Endometrial microvascular endothelial cells (primary cell): ENCODE measurements around a stretch of chr21.

DNA sequence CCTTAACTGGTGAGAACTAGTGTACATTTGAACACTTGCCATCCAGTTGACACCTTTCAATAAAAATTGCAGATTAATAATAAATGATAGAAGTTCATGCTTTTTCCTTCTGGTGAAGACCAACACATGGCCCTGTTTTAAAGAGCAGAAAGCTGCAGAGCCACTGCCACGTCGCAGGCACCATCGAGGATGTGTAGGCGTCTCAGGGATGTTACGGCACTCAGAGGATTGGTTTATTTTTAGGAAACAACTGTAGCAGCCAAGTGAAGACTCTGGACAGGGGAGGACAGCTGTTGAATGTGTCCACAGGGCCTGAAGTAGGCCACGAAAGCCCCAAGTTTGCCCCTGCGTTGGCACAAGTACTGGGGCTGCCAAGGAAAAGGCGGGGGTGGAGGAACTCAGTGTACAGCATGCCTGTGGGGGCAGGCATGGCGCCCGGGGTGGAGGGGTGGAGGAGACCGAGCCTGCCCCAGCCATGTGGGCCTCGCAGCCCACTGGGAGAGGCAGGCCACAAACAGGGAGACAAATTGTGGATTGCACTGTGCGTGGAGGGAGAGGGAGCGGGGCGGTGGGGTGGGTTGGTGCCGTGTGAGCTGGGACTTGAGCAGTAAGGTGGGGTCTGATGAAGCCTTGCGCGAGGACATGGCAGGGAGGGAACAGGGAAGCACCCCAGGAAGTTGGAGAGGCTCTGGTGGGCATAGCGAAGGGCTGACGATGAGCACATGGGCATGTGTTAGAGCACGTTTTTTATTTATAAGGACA is 89.8 kb downstream of the ADARB1 start:
- RAMPAGE, long total RNA = no peak

GRCh38 chr21:45264005-45264364 is 23.7 kb downstream of the POFUT2 start:
- RAMPAGE, long total RNA = no peak

DNA sequence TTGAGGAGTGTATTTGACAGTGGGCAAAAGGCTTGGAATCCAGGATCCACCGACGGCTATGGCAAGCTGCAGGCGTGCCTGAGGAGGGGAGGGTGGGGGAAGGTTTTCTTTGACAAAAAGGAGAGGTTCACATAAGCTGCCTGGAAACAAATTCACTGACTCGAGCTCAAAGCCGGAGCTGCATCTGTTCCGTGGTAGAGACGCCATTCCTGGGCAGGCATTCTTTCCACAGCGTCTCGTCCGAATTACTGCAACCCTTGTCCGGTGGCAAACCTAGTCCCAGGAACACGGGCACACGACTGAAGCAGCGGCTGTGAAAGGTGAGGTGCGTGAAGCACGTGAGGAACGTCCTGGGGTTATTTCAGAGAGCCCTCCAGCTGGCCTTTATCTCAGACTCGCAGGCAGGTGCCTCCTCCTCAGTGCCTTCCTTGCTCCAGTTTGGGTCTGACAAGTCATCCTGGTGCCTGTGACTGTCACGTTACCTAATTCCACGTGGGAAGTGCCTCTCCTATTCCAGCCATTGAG is 9.2 kb downstream of the POFUT2 start:
- RAMPAGE, long total RNA = no peak

DNA sequence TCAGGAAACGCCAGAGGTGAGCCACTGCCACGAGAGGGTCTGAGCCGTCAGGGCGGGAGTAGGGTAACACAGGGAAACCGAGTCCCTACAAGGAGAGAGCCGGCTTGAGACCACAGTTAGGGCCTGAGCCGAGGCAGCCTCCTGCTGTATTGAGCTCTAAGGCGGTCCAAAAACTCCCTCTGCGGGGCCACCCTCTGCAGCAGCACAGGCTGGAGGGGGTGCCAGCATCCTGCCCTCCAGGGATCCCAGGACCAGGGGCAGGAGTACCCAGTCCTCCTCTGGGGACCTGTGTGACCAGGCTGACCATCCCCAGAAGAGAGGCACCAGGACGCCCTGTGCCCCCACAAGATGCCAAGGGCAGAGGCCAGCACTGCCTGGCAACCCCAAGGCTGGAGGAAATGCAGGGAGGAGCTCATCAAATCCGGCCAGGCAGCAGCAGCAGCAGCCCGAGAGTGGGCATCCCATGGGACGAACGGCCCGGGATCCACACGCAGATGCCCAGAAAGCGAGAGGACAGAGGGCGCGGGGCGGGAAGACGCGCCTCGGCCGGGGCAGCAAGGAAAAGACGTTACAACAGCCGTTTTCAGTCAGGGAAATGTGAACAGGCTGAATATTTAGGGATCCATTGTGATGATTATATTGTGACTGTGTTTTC is 57.2 kb upstream of the COL18A1 start:
- RAMPAGE, long total RNA = no peak

DNA sequence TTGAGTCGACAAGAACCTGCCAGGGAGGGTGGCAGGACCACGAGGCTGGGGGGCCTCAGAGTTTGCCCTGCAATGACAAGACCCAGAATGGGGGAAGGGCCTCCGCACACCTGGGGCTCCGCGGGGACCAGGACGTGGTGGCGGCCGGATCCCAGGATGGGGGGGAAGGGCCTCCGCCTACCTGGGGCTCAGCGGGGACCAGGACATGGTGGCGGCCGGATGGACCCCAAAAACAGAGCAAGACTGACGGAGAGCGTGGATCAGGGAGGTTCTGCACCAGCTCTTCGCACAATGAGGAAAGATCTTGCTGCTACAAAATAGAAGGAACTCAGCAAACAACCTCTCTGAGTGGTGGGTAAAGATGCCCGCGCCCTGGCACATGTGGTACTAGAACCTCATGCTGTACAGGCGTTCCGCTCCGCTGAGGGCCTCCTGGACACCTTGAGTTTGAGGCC is 53.7 kb upstream of the COL18A1 start:
- RAMPAGE, long total RNA = no peak

DNA sequence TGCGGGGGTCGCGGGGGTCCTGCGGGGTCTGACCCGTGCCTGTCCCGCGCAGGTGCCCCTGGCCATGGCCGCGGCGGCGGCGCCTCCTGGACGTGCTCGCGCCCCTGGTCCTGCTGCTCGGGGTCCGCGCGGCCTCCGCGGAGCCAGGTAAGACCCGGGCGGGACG is 245 bp downstream of the COL18A1 start:
- RAMPAGE, long total RNA = no peak

- RAMPAGE, long total RNA = no peak
These were observed 6.5 kb downstream of the COL18A1 start for GRCh38 chr21:45411318-45412048.

DNA sequence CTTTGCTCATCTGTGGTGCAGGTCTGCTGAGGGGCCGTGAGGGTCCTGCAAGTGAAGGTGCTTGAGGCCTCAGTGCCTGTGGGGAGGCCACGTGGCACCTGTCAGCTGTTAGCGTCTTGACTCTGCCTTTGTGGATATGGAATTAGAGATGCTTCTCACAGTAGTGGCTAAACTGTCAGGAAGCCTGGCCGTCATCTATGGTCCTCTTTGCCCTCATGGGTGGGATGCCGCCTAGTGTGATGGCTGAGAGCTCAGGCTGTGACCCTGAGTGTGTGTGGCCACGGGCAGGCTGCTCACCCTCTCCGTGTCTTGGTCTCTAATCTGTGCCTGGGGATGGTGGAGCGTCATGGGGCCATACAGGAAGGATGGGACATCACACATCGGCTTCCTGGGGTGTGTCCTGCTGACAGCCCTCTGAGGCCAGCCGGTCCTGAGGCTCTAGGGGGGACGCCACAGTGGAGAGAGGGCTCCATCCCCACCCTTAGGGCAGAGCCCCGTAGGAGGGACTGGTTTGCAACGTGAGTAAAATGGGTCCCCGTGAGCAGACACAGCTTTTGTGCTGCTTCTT is 7.8 kb downstream of the COL18A1 start:
- RAMPAGE, long total RNA = no peak

- RAMPAGE, long total RNA = no peak
These were observed 12.6 kb downstream of the COL18A1 start for GRCh38 chr21:45417452-45418158.

GRCh38 chr21:45427536-45428274 is 22.7 kb downstream of the COL18A1 start:
- RAMPAGE, long total RNA = no peak

DNA sequence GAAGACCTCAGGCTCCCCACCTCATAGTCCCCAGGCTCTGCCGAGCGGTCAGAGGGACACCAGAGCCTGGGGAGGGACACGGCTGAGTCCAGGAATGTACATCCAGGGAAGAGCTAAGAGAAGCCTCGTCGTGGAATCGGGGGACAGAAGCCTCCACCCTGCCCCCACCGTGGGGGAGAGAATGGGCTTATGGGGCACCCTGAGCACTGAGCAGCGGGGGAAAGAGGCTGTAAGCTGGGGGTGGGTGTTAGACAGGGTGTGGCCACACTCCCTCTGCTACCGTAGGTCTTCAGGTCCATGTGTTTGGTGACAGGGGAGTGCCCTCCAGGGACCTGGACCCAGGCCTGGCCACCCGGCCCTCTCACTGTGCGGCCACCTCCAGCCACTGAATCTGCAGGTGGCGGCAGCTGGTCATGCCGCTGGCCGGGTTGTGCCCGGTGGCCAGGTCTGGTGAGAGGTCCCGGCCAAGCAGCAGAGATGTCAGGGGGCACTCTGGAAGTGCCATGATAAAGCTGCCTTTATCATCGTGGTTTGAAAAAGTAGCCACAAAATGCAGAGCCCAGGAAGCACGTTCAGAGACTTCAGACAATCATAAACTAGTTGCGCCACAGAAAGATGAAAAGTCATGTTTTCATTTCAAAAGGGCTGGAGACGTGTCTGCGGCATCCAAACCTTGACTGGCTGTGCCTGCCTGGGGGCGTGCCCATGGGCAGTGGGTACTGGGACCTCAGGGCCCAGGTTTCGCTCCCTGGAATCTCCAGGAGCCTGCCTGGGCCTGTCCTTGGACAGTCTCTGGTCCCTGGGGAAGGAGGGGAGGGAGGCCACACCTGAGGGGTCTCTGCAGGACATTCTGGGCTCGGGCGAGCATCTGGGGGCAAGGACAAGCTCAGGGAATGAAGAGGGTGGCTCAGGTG is 44.7 kb downstream of the COL18A1 start:
- RAMPAGE, long total RNA = no peak

DNA sequence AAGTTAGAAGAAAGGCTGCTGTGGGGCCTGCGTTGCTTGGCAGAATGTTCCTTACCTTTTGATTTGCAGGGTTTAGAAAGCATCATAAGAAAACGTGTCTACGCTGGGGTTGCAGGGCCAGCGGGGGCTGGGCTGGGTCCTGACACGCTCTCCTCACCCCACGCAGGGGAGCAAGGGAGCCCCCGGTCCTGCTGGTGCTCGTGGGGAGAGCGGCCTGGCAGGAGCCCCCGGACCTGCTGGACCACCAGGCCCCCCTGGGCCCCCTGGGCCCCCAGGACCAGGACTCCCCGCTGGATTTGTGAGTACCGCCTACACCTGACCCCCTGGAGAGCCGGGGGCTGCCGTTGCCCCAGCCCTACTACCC is 55.6 kb downstream of the SLC19A1 start:
- RAMPAGE, long total RNA = no peak

GRCh38 chr21:45607654-45608014 is 35.9 kb upstream of the PCBP3 start:
- RAMPAGE, long total RNA = no peak

- RAMPAGE, long total RNA = no peak
These were observed 11.6 kb upstream of the PCBP3 start for GRCh38 chr21:45631897-45632441.

GRCh38 chr21:45867623-45867968 is 114.0 kb upstream of the COL6A1 start:
- RAMPAGE, long total RNA = no peak

- RAMPAGE, long total RNA = no peak
These were observed 85.6 kb upstream of the COL6A1 start for GRCh38 chr21:45895894-45896522.

DNA sequence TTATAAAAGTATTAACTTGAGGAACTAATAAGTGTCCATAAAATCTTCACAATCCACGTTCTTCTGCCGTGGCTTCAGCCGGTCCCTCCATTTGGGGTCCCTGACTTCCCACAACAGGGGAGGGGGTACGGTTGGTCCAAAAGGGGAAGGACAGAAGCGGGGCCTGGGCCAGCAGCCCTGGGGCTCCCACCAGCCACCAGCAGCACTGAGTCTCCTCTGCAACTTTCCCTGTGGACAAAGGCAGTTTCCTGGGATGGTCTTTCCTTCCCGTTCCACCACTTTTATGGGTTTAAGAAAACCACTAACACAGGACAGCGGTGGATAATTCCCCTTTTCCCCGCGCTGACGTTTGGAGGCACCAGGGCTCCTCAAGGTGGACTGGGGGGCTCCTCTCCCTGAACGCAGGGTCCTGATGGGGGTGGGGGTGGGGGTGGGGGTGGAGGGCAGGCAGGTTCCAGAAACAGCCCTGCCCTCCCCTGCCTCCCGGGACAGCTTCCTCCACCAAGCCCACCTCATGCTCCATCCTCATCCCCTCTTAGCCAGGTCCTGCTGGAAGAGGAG is 4.9 kb upstream of the COL6A1 start:
- RAMPAGE, long total RNA = no peak

GRCh38 chr21:45987286-45987710 is 5.7 kb downstream of the COL6A1 start:
- RAMPAGE, long total RNA = no peak

GRCh38 chr21:46036133-46037062 is 54.8 kb downstream of the COL6A1 start:
- RAMPAGE, long total RNA = no peak

- RAMPAGE, long total RNA = no peak
These were observed 31.0 kb upstream of the COL6A2 start for GRCh38 chr21:46066707-46067604.